ENCODE results near the gene SMLR1.

DNA sequence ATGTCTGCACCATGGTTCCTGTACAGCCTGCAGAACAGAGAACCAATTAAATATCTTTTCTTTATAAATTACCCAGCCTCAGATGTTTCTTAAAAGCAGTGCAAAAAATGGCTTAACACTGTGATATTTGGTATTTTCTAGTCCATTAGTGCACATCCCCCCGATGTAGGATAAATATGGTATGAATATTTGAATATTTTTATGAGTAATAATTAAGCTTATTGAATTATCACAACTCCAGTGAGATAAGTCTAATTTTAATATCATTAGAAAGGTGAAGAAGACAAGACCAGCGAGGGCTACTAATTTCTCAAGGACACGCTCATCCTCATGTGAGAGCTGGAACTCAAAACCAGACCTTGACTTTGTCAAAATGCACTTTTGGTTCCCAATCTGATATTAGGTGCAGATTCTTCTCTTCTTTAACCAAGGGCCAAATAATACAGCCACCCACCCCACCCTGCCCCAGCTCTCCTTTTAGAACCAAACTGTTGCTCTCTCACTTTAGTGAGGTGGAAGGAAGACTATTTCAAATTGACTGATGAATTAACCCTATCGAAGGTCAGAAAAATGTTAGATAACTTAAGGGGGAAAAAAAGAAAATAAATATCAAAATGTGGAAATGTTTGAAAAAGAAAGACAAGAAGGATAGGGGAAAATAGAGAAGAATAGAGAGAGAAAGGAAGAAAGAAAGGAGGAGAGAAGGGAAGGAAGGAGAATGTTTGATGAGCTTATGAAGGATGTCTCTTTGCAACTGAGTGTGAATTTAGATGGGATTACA is 66.1 kb downstream of the LAMA2 start:
- RRBS, result no CpG with 5 or more reads among the region's 4 CpGs

DNA sequence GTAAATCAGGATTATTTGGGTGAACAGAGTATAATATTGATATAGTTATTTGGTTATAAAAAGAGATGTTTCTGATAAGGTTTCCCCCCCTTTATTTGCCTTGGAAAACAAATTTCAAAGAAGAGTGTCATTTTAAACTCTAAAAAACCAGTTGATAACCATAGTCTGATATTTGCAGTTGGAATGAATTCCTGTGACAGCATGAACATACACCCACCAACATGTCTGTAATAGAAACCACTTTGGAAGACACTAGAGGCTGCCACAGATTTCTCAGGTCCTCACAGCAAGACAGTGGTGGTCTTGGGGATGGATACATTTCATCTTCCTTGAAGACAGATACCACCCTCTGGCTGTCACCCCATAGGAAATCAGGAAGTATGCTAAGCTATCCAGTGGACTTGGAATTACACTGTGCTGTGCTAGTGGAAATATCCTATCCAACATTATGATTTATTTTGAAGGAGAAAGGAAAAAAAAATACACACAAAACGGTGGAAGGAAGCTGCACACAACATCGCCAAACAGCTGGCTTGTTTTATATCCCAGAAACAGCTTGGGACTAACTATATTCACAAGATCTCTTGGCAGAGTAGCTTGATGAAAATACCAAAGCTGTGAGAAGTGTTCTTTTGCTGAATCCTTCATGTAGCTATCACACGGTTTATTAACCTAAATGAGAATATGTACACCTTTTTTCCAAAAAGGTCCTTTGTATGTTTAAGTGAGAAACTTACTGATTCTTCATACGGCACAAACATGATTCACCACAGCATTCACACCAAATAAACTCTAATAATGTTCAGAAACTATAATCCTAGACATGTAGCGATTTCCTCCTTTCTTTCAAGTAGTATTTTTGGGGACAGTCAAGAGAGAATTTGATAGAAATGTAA is 257.6 kb downstream of the LAMA2 start:
- RRBS, result no CpG with 5 or more reads among the region's 5 CpGs

DNA sequence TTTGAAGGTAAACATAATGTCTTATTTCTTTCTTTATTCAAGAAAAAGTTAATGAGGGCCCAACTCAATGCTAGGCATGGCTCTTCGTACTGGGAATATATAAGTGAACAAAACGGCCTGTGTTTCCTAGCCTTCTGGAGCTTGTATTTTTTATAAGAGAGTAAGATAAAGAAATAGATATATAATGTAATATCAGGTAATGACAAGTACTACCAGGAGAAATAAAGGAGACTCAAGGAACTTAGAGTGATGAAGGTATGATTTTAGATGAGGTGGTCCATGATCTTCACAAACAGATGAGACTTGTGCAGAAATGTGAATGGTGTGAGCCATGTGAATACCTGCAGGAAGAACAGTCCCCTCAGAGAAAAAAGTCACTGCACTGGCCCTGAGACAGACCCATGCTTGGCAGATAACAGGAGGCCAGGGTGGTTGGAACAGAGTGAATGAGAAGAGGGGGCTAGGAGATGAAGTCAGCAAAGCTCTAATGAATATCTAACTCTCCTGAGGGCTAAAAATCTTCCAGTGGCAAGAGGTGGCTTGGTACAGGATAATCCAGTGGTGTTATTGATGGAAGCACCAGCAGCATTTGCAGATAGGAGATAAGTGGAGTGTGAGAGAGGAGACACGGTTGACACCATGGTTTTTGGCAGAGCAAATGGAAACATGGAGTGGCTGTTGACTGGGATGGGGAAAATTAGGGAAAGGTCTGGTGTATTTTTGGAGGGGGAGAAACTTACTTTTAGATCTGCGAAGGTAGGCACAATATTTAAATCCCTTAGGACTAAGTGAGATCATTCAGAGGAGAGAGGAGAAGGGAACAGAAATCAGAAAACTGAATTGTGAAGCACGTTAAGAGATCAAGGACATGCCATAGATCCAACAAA is 363.1 kb downstream of the ARHGAP18 start:
- RRBS, result no CpG with 5 or more reads among the region's 5 CpGs

DNA sequence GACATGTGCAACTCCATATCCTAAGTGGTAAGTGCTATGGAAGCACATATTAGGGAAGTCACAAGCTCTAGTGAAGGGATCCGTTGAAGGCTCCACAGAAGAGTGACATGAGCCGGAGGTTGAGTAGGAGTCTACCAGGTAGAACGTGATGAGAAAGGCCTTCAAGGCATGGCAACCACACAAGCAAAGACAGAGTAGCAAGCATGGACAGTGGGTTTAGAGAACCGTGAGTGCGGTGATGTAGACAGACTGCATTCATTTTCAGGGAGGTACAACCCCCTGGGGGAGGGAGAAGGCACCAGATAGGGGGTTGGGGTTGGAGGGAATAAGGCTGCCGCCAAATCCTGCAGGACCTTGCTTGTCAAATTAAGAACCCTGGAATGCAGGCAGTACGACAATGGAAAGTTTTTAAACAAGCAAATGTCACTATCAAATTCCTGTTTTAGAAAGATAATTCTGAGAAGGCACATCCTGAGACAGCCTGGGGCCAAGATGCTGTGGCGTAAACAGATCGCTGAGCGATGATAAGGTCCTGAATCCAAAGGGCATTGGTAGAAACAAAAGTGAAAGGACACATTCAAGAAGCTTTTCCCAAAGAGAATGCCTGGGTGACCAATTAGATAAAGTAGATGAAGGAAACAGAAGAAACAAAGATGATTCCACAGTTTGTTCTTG is 50.1 kb downstream of the ARHGAP18 start:
- RRBS, result no CpG with 5 or more reads among the region's 10 CpGs

- RRBS, result no CpG with 5 or more reads among the region's 8 CpGs
Measured at GRCh38 chr6:129683745-129684559, 26.0 kb downstream of the ARHGAP18 start.

DNA sequence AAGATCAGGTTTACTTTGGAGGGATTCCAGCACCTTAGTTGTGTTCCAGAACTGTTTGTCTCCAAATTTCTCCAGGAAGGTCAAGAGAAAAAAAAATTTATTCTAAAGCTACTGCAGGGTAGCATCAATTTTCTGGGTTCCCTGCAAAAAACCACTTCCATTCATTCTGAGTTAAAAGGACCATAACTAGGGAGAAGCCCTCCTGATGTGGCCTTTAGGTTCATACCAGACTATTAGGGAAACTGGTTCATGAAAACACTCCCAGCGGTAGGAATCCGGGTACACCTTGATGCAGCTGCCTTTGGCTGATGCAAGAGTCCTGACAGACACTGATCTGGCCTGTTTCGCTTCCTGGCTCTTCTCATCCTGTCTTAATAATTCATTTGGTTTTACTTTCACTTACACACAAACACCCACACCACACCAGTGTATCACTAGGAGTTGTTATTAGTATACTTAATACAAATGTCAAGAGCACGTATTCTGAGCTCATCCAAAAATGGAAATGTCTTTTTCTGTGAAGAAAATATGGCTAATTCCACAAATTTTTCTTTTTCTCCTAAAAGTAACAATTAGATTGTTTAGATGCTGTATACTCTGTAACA is 38.3 kb upstream of the ARHGAP18 start:
- RRBS, result no CpG with 5 or more reads among the region's 4 CpGs

GRCh38 chr6:129767004-129767805 is 57.2 kb upstream of the ARHGAP18 start:
- RRBS, result 4% methylated on average over 7 of the region's 41 CpGs

- RRBS, result 1% methylated on average over 7 of the region's 44 CpGs
Measured at GRCh38 chr6:130018744-130019284, 433 bp downstream of the L3MBTL3 start.

- RRBS, result no CpG with 5 or more reads among the region's 8 CpGs
Measured at GRCh38 chr6:130138249-130139015, 84.3 kb downstream of the SAMD3 start.

DNA sequence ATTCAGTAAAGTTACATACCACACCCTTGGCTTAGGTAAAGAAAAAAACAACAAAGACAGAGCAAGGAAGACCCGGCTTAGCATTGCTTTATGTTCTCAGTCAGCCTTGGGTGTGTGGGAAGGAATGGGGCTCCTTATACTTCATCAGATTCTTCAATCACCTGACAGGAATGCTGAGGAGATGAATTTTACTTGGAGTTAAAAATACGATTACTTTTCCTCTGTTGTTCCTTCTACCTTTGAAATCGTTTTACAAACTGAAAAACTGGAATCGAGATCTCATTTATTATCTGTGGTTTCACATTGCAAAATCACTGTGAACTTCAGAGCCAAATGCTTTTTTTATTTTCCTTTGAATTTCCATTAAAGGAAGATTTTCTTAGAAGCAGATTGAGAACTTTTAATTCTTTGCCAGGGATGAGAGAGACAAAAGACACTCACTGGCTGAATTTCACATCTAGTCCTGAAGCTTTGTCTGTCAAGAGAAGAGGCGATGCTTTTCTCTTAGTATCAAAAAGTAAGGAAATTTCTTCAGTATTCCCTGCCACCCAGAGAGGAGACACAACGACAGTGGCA is 141.7 kb downstream of the TMEM200A start:
- RRBS, result 9% methylated on average over 1 of the region's 6 CpGs

DNA sequence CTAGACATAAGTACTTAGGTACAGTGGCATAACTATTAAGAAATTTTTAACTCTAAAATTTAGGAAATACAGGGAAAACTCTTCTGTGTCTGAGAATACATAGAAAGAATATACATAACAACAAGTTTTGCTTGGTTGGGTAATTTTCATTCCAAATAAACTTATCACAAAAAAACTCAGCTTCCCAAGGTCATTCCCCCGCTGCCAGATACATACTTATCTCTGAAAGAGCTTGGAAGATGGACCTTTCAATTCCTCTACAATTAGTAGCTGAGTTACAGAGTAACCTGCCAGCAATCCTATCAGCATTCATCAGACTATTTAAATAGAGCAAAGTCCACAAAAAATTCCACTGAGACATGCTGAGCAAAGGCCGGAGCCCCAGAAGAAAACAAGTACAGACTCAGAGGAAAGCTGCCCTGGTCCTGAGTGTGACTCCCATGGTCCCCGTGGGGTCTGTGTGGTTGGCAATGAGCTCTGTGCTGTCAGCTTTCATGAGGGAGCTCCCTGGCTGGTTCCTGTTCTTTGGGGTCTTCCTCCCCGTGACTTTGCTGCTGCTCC is at the start of gene SMLR1:
Gene SMLR1 (plus strand): TSS at position 352 of the 561 bp plus-strand sequence.
- RRBS, result no CpG with 5 or more reads among the region's 4 CpGs

- RRBS, result no CpG with 5 or more reads among the region's 4 CpGs
Measured at GRCh38 chr6:130853427-130853798, 26.2 kb downstream of the SMLR1 start.

- RRBS, result no CpG with 5 or more reads among the region's 10 CpGs
Measured at GRCh38 chr6:131061004-131061484, 2.0 kb downstream of the EPB41L2 start.

DNA sequence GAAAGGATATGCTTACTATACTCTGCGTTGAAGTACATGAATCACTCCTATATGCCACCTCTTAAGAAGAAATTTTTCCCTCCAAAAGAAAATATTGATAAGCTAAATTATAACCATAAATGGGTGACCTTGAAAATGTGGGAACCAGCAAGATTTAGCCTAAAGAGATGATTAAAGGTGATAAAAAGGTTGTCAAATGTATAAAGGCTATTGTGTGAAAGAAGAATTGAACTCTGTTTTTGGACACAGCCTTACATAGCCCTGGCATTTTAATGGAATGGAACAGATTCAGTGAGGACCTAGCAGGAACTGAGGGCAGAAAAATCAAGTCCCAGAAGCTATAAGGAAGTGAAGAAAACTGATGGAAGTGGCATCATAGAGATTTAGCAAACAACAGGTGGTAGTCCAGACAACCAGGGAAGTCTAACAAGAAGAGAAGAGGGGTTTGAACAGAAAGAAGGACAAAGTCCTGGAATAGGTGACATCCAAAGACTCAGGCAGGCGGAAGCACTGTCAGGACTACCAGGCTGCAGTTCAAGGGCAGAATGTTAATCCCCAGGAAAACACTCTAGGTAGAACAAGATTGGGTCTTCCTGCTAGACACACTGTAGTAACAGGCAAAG is 1.9 kb upstream of the EPB41L2 start:
- RRBS, result no CpG with 5 or more reads among the region's 2 CpGs

- RRBS, result no CpG with 5 or more reads among the region's 4 CpGs
Measured at GRCh38 chr6:131368347-131368924, 204.6 kb upstream of the ARG1 start.

DNA sequence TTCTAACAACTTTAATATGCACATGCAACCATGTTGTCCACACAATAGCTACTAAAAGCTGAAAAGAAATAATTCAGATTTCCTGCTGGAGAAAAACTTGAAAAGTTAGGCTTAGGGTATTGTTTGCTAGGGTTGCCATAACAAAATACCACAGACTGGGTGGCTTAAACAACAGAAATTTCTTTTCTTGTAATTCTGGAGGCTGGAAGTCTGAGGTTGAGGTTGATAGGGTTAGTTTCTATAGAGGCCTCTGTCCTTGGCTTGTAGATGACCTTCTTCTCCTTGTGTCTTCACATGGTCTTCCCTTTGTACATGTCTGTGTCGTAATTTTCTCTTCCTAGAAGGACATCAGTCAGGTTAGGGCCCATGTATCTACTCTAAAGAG is 974 bp upstream of the MED23 start:
- RRBS, result no CpG with 5 or more reads among the region's 1 CpG

DNA sequence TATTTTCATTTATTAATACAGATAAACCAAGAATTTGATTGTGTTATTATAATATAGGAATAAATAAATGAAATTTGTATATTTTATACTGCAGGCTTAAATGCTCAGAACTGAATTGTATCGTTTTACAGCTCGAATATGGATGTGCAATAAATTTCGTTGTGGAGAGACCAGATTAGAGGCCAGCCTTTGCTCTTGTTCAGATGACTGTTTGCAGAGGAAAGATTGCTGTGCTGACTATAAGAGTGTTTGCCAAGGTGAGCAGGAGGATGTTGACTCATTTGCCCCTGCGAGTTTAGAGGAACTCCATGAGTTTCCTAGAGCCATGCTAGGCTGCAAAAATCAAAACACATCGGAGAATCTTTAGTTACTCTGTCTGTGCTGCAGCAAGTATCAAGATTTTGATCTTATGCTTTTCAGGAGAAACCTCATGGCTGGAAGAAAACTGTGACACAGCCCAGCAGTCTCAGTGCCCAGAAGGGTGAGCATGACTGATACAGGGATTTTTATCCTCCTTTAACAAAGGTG is 15.4 kb downstream of the ENPP3 start:
- RRBS, result no CpG with 5 or more reads among the region's 5 CpGs

DNA sequence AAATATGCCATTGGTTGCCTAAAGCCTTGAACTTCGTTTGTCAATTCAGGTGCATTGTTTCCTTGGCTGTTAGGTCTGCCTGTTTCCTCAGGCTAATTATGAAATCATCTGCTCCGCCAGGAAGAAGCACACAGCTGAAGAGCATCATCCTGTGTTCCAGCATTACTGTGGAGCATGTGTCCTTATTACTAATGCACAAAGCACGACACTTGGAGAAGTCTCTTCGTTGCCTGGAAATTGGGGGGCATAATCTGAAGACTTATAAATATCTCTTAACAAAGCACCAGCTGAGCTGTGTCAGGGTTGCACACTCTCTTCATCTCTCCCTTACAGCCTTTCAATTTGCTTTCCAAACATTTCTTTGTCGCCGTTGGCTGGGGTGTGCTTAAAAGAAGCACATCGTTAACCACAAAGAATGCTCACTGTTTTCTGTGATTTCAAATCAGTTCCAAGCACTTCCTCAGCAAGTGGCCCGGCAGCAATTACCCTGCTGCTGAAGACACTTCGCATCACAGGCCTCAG is 9.5 kb downstream of the MOXD1 start:
- RRBS, result no CpG with 5 or more reads among the region's 9 CpGs

DNA sequence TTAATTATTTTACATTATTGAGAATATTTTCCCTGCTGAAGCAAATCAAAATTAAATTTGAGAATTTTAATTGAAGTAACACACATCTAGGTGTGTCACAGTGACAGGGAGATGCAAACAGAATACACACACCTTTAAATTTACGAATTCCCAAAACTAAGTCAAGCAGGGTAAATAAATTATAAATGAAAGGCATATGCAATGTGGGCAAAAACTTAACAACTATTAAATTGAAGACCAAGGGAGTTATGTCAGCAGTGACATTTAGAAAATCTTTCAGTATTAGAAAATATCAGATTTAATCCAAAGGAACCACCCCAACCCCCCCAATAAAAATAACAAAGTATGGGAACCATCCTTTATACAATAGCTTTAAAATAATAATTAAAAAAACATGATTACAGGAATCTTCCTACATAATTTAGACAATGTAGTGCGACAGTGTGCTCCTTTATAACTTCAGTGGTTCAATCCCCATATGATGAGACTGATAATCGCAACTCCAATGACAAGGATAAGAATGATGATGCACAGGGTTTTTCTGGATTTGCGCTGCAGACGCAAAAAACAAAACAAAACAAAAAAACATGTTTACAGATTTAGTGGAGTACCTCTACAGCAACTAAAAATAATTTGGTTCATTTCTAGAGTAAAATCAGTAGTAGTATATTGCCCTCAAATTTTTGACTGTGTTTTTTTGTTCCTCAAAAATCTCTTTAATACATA is 52.5 kb downstream of the STX7 start:
- RRBS, result no CpG with 5 or more reads among the region's 5 CpGs